ENCODE measurements around a stretch of chr11.

DNA sequence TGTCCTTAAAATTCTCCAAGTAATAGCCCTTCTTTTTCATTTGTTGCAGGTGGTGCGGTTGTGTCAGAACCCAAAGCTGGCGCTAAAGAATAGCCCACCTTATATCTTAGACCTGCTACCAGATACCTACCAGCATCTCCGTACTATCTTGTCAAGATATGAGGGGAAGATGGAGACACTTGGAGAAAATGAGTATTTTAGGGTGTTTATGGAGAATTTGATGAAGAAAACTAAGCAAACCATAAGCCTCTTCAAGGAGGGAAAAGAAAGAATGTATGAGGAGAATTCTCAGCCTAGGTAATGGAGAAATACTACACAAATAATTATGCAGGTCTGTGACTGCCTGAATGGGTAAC lies 26.2 kb downstream of the CBL start:
- PRO-cap, 10 experiments: no peak in any of the 10 experiments

GRCh38 chr11:119266070-119267012 lies 50.6 kb downstream of the MCAM start:
- PRO-cap, 10 experiments: no peak in any of the 10 experiments

GRCh38 chr11:119319961-119320221 lies 3.0 kb upstream of the MCAM start:
- PRO-cap, 10 experiments: no peak in any of the 10 experiments

DNA sequence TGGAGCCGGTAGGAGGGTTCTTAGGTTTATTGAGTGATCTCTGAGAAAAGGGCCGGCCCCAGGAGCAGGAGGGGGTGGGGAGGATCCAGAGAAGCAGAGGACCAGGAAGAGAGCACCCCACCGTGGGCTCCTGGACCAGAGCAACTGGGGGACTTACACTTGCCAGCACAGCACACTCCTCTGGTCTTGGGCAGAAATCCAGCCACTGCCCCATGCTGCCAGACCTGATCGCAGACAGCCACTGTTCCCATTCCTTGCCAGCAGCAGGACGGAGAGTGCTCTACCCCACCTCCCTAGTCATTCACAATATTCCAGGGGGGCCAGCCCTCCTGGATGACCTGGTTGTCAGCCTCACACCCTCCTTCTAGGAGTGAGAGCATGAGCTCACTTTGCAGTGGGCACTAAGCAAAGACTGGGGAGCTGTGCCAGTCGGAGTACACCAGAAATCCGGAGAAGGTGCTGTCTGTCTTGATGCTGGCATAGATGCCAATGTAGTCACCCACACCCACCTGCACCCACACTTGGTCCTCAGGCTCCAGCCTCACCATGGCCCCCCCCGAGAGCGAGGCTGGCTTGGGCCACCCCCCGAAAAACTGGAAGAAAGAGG lies 1.6 kb downstream of the C1QTNF5 start:
- PRO-cap, 10 experiments: no peak in any of the 10 experiments

DNA sequence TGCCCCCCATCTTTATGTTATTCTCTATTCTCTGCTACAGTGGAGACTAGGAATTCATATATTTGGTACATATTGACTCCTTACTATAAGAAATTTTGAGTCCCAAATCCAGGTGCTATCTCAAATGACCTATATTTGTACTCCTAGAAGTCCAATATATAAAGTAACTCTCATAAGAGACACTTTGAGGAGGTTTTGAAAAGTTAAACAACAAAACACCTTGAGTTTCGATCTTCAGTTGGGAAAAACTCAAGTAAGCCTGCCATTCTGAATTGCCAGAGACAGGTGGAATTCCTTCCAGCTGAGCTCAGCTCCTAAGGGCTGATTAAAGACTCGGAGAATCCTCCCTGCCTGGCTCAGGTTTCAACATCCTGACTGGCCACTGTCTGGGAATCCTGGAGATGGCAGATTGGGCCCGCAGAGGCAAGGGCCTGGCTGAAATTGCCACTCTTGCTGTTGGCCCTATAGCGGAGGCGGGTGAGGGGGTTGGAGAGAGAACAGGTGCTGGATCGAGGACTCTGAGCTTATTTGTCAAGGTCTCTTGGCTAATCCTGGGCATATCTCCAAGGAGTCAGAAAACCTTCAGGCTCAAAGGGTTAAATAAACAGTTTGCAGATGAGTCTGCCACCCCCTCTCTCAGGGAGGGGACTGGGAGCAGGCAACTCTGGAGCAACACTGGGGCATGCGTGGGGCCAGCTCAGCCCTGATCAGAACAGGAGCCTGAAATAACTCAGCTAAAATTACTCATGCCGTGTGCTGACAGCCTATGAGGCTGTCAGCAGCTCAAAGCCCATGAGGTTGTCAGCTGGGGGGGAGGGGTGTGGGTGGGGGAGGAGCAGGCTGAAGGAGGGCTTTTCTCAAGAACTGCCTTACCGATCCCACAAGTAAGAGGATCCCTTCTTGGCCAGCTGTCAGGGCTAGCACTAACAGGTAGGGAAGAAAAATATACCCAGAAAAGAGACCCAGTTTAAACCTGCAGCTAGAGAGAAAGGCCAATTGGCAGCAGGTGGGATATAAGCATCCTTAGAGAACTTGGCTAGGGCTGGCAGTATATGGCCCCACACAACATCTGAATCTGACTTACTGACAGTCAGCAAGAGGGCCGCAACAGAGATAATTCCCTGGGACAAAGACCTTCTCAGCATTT lies 14.7 kb upstream of the MFRP start:
- PRO-cap, 10 experiments: peak in 2 of 10 experiments; most common plus-strand start position 396 of the sequence (in 1); most common minus-strand start position 292 of the sequence (in 1)

GRCh38 chr11:119361950-119362341 lies 15.4 kb upstream of the MFRP start:
- PRO-cap, 10 experiments: no peak in any of the 10 experiments

- PRO-cap, 10 experiments: no peak in any of the 10 experiments
These were observed 3.3 kb downstream of the USP2 start for GRCh38 chr11:119378025-119378694.

DNA sequence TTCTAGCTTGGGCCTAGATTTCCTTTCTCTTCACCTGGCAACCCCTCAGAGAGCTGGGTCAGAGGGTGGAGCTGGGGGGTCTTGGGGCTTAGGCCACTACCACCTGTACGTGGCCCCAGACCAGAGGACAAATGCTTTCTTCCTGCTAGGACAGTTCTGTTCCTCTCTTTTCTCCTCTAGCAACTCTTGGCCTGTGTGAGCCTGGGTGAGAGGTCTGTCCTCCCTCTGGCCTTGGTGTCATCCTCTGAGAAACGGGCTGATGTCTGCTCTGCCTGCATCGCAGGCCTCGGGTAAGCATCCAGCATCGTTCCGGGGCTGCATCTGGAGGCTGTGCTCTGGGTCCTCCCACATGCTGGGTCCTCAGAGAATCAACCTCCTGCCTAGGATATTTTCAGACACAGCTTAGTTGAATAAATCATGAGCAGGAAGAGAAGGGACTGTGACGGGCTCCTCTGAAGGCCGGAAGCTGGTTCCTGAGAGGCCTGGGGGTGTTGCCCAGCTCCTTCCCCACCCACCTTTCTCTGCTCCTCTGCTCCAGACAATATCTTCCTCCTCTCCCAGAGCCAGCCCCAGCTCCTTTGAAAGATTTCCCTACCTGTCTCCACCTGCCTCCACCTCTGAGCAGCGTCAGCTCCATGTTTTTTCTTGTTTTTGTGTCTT lies 24.5 kb upstream of the THY1 start:
- PRO-cap, 10 experiments: no peak in any of the 10 experiments

DNA sequence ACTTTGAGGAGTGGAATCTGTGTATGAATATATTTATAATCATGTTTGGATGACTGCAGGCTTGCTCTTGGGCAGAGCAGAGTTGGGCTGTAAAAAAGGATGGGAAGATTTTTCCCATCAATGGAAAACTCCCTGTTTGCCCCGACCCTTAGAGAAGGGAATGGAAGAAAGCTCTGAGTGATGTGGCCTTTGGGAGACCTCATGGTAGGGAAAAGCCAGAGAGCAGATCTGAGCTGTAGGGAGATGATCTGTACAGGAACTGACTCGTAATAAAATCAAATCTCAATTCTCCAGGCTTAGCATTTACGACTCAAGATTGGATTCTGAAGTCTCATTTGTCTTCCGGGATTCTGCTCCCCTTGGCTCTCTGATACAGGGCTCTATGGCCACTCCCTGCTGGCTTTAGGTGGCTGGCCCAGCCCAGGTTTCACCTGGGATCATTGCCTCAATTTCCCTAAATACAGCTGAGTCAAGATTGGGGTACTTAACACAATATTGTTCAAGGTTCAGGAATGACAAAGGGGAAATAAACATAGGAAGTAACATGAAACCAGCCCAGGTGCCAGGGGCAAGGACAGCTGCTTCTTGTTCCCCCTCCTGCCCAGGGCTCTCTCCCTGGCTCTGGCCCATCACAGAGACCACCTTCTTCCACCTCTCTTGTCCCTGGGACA lies 38.3 kb upstream of the THY1 start:
- PRO-cap, 10 experiments: no peak in any of the 10 experiments

DNA sequence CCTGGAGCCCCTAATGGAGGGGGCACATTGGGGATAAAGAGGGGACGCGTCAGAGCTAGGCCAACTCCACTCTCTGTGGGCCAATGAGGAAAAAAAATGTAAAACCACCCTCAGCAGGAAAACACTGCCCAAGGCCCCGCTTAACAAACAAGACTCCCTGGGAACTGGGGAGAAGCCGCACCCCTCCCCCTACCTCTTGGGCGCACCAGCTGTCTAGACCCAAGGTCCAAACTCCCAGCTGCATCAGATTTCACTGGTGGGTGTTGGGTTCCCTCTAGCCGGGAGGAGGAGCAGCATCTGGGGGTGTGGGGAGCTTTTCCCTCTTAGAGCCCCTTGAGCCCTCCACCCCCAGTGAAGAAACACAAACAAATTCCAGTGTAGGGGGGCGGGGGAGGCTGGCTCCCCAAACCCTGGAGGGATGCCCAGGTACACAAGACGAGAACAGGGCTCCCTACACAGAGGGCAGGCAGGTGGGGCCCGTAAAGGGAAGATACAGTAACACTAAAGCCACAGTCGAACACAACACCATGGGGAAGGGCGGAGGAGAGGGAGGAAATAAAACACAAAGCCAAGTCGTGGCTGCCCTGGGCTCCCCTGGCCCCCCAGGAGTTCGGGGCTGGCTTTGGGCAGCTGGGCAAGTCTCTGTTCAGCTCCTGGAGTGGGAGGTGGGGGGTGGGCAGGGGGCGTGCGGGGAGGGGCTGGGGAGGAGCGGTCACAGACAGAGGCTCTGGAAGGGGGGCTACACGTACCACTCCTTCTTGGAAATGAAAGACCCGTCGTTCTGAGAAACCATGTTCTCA lies 64.8 kb downstream of the NECTIN1 start:
- PRO-cap, 10 experiments: no peak in any of the 10 experiments

- PRO-cap, 10 experiments: no peak in any of the 10 experiments
These were observed 147.6 kb downstream of the TRIM29 start for GRCh38 chr11:119990275-119990703.

GRCh38 chr11:120091737-120092287 lies 46.1 kb downstream of the TRIM29 start:
- PRO-cap, 10 experiments: no peak in any of the 10 experiments

DNA sequence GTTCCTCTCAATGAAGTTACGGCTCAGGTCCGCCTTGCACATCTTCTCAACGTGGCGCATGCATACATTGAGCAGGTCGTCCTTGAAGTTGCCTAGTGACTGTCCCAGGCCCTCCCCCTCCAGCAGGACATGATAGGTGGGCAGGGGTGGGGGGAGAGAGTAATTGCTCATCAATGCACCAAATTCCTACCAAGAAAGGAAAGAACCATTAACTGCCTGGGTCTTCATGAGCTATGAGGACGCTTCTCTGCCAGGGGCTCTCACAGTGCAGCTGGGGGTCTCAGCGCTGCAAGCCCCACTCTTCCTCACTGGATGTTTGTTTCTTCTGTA lies 12.2 kb downstream of the TRIM29 start:
- PRO-cap, 10 experiments: no peak in any of the 10 experiments

DNA sequence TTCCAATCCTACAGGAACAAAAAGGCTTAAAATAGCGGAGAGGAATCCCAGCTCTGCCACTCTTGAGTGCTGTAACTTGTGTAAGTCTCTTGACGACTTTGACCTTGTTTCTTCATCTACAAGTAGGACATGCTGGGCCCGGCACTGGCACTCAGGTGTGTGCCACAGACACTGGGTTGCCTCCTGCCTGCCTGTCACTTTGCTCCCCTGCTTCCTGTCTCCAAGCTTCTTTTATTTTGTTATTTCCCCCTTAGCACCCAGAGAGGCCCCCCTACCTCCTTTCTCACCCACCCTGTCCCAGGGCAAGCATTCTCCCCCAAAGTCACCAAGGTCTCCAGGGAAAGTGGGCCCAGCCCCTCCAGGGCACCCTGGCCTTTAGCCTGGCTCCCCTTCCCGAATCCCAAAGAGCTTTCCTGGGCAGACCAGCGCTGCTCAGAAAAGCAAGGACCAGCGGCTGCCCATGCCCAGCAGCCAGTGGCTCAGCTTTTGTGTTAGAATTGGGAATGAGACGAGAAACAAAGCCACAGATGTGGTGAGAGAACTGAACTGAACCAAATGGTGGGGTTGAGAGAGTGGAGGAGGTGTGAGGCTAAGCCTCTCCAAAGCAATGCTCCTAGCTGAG lies 4.5 kb downstream of the TRIM29 start:
- PRO-cap, 10 experiments: no peak in any of the 10 experiments

GRCh38 chr11:120137125-120137749 lies 676 bp downstream of the TRIM29 start:
- PRO-cap, 10 experiments: no peak in any of the 10 experiments

- PRO-cap, 10 experiments: no peak in any of the 10 experiments
These were observed 5.0 kb downstream of the OAF start for GRCh38 chr11:120215521-120216534.

DNA sequence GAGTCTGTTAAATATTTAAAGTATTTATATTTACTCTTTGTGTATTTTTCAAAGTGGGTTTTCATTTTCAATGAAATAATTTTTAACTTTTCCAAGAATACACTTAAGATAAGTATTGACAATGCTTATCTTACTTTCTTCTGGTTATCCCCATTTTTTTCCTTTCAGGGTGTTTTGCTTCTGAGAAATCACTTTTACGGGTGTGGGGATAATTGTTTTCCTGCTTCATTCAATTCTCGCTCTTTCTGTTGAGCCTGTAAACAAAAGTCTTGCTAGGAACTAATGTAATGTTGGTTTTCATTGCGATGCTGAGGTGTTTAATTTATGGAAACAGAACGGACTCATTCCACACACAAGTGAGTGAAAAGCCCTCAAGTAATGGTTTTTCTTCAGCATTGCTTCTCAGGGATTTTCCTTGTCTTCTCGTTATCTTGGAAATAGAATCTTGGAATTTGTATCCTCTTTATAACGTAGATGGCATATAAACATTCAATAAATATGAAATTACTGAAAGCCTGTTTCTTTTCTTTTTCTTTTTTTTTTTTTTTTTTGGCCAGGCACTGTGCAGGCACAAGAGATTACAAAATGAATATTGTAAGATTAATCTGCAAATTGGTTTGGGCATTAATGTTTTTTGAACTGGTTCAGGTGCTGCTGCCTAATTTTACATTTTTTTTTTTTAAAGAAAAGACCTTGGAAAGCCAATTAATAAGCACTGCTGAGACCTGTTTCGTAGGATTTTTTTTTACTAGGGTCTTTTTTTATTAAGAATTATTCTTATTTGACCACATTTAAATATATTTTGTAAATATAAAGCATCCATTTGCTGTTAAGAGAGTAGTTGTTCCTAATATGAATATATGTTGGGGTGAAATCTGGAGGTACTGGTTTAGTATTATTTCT lies 2.5 kb downstream of the ARHGEF12 start:
- PRO-cap, 10 experiments: peak in 1 of 10 experiments; most common plus-strand start position 349 of the sequence (in 1); most common minus-strand start position 247 of the sequence (in 1)

DNA sequence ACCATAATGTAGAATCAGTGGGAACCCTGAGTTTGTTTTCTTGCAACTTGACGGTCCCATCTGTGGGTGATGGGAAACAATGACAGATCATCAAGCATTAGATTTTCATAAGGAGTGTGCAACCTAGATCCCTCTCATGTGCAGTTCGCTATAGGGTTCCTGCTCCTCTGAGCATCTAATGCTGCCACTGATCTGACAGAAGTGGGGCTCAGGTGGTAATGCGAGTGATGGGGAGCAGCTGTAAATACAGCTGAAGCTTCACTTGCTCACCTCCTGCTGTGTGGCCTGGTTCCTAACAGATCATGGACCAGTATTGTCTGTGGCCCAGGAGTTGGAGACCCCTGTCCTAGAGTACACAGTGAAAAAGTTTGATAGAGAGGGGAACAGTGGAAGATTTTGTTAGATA lies 47.2 kb downstream of the ARHGEF12 start:
- PRO-cap, 10 experiments: no peak in any of the 10 experiments

GRCh38 chr11:120427997-120428467 lies 83.5 kb upstream of the GRIK4 start:
- PRO-cap, 10 experiments: no peak in any of the 10 experiments

GRCh38 chr11:120453495-120454078 lies 58.0 kb upstream of the GRIK4 start:
- PRO-cap, 10 experiments: no peak in any of the 10 experiments

All from Metastatic Breast Carcinoma in the Brain (tissue), 10 donors.